Breast (tissue), 4 donors: ENCODE measurements around a stretch of chr17.

DNA sequence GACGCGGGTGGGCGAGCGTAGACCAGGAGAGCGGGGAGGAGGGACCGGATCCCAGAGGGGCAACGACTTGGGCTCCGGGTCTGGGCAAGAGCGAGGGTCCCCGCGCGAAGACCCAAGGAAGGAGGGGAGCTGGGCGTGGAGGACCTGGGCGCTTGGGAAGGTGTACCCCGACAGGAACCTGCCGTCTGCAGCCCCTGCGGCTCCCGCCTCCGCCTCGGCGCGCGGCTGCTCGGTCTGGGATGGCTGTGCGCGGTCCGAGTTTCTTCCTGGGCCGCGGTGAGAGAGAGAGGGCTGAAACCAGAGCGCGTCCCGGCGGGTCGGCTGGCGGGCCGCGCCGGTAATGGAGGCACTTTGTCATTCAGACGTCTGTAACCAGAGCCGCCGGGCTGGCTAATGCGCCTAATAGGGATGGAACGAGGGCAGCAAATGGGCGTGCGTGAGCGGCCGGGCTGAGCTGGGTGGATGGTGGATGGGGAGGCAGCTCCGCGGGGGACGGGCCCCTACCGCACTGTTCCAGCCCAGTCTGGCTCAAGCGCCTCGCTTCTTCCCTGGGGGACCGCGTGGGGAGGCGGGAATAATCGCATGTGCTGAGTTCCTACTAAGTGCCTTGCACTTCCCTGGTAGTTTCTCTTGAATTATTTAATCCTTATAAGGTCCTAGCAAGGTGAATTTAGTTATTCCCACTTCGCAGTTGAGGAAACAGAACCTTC, 2.4 kb downstream of the NGFR start:
- PRO-cap, 3 experiments, result peak in 1 of 3 experiments; most common minus-strand start position 342 of the sequence (in 1)
- RRBS, result 2% methylated on average over 13 of the region's 58 CpGs

GRCh38 chr17:49576590-49577102, 975 bp downstream of the NXPH3 start:
- PRO-cap, 3 experiments, result peak in 3 of 3 experiments; most common plus-strand start chr17:49576815 (in 2); most common minus-strand start chr17:49576771 (in 1)
- RRBS, result 2% methylated on average over 22 of the region's 43 CpGs

- PRO-cap, 3 experiments, result peak in 3 of 3 experiments; most common minus-strand start chr17:49646584 (in 3)
- RRBS, result no CpG with 5 or more reads among the region's 8 CpGs
Observed at GRCh38 chr17:49646039-49647155, 31.5 kb downstream of the SPOP start.

DNA sequence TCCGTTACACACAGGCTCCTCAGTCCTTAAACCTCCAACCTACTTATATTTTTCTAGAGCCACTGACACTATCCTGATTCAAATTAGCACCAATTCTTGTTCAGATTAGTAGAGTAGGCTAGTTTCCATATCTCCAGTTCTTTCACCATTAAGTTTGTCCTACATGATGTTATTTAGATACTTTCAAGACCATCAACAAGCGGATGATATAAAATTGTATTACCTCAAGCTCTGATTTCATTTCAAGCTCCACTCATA, 18.5 kb downstream of the SPOP start:
- PRO-cap, 3 experiments, result no peak in any of the 3 experiments
- RRBS, result no CpG with 5 or more reads among the region's 2 CpGs

GRCh38 chr17:49723119-49723868, 15.5 kb upstream of the SLC35B1 start:
- PRO-cap, 3 experiments, result no peak in any of the 3 experiments
- RRBS, result no CpG with 5 or more reads among the region's 13 CpGs

DNA sequence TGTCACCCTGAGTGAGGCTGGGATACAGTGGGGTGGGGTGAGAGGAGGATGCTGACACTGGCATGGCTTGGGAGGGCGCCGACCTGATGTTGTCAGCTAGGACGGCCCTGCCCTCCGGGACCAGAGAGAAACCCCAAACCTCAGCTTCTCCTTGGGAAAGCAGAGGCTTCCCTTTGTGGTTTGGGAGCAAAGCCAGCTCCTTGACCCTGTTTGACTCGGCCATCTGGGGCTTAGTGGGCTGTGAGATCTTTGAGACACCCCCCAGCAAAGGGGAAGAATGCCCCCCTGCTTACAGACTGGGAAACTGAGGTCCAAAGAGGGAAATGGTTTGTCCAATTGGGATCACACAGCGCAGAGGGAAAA, 40.8 kb upstream of the DLX4 start:
- PRO-cap, 3 experiments, result no peak in any of the 3 experiments
- RRBS, result no CpG with 5 or more reads among the region's 6 CpGs

DNA sequence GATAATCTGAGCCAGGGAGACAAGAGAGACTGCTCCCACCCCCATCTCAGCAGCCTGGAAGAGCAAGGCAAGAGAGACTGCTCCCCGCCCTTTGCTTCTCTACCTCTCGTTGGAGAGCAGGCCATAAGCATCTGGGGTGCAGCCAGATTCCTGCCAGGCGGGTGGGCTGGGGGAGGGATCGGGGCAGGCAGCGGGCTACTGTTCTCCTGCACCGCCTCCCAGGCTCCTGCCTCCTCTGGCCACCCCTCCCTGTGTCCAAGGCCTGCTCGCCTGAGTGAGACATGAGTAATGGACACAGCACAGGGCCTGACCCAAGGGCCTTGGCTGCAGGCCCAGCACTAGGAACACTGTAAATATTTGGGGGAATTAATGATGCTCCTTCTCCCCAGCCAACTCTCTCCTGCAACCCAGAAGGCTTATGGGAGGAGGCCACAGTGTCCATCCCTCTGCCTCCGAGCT, 18.2 kb upstream of the ITGA3 start:
- PRO-cap, 3 experiments, result no peak in any of the 3 experiments
- RRBS, result no CpG with 5 or more reads among the region's 8 CpGs

DNA sequence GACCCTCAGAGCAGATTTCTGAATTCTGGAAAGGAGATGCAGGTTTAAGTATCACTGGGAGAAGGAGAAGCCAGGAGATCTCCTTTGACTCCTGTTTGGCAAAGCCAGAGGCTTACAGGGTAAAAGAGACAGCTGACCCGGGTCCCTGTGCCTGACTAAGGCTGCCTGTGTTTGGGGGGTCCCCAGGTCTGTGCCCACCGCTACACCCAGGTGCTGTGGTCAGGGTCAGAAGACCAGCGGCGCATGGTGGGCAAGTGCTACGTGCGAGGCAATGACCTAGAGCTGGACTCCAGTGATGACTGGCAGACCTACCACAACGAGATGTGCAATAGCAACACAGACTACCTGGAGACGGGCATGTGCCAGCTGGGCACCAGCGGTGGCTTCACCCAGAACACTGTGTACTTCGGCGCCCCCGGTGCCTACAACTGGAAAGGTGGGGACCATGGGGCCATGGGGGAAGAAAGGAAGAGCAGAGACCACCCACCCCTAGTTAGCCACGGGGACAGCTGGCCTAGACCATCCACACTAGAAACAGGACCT, 12.0 kb downstream of the ITGA3 start:
- PRO-cap, 3 experiments, result no peak in any of the 3 experiments
- RRBS, result no CpG with 5 or more reads among the region's 13 CpGs

DNA sequence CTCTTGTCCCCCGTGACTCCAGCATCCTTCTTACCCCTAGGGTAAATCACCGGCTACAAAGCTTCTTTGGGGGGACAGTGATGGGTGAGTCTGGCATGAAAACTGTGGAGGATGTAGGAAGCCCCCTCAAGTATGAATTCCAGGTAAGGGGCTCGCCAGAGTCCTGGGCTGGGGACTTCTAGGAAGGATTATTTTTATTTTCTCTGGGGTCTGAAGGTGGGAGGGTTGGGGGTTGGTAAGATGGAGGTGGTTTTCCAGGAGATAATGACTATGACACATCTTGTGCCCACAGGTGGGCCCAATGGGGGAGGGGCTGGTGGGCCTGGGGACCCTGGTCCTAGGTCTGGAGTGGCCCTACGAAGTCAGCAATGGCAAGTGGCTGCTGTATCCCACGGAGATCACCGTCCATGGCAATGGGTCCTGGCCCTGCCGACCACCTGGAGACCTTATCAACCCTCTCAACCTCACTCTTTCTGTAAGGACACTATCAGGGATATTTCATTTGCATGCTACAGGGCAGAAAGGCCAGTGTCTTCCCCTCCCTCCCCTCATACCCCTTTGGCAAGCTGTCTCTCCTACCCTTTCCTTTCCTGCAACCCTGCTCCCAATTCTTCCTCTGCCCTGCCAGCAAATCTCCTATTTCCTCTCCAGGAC, 16.2 kb upstream of the PDK2 start:
- PRO-cap, 3 experiments, result no peak in any of the 3 experiments
- RRBS, result no CpG with 5 or more reads among the region's 7 CpGs

GRCh38 chr17:50087536-50088064, 7.6 kb upstream of the PDK2 start:
- PRO-cap, 3 experiments, result no peak in any of the 3 experiments
- RRBS, result 48% methylated on average over 5 of the region's 8 CpGs

DNA sequence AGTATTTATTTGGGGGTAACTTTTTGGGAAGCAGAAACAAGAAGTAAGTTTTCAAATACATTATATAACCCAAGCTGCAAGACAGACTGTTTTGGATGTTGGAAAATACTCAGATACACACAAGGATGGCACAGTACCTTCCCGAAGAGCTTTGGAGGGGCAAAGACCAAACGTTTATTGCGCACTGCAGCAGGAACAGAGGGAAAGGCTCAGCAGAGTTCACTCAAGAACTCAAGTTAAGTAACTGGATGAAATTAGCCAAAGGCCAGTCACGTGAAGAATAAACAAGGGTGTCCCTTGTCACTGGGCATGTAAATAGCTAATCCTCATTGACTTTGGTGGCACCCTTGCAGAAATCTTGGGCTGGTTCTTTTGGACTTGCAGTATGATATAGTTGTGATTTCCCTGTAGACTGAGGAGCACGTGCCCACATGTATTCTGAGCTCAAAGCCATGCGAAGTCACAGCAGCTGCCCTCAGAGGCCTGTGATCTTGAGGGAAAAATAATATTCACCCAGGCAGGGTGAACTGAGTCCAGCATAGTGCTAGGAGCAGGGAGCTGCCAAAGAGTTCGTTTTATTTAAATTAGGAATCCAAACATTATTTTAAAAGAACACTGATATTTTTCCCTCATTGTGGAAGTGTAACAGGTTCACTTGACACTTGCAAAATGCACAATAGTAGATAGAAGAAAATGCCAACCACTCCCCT, 2.9 kb downstream of the PDK2 start:
- PRO-cap, 3 experiments, result no peak in any of the 3 experiments
- RRBS, result no CpG with 5 or more reads among the region's 7 CpGs

- PRO-cap, 3 experiments, result no peak in any of the 3 experiments
- RRBS, result no CpG with 5 or more reads among the region's 12 CpGs
Observed at GRCh38 chr17:50189374-50189922, 12.0 kb downstream of the COL1A1 start.

GRCh38 chr17:50196867-50197126, 4.6 kb downstream of the COL1A1 start:
- PRO-cap, 3 experiments, result no peak in any of the 3 experiments
- RRBS, result no CpG with 5 or more reads among the region's 2 CpGs

DNA sequence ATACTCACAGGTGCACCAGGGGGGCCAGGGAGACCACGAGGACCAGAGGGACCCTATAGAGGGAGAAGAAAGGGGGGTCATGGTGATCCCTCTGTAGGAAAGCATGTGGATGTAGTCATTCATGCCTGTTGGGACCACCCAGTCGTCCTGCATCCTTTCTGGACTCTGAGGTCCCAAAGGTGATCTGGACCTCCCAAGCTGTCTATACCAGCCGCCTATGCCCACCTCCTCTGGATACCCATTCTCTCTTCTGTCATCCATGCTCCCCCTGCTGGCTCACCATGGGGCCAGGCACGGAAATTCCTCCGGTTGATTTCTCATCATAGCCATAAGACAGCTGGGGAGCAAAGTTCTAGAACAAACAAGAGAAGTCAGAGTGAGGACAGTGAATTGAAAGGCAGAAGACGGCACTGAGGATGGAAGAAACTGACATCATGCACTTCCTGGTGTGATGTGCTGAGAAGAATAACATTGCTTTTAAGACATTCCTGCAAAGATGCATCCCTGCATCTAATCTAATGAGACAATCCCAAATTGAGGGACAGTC, 3.2 kb downstream of the COL1A1 start:
- PRO-cap, 3 experiments, result no peak in any of the 3 experiments
- RRBS, result no CpG with 5 or more reads among the region's 6 CpGs

- PRO-cap, 3 experiments, result no peak in any of the 3 experiments
- RRBS, result no CpG with 5 or more reads among the region's 21 CpGs
Observed at GRCh38 chr17:50264020-50264904, 10.0 kb upstream of the TMEM92 start.

- PRO-cap, 3 experiments, result no peak in any of the 3 experiments
- RRBS, result no CpG with 5 or more reads among the region's 12 CpGs
Observed at GRCh38 chr17:50475704-50476186, 2.9 kb upstream of the RSAD1 start.

DNA sequence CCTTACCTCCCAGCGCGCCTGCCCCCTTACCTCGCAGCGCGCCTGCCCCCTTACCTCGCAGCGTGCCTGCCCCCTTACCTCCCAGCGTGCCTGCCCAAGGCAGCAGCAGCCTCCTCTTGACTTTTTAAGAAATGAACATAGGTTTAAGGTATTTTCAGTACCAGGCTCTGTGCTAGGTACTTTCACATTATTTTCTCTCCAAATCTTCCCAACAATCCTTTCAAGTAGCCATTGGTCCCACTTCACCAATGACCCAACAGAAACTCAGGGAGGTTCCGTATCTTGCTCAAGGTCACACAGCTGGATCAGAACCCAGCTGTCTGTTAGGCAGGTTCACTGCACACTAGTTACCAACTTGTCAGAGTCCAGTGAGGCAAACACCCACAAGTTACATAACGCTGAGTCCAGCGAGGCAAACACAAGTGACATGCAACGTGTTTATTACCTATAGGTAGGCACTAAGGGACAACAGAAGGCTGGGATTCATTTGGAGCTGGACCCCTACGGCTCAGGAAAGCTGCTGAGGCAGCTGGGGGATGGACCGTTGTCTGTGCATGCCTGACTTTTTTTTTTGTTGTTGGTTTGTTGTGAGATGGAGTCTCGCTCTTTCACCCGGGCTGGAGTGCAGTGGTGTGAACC, 2.2 kb upstream of the RSAD1 start:
- PRO-cap, 3 experiments, result no peak in any of the 3 experiments
- RRBS, result no CpG with 5 or more reads among the region's 16 CpGs

DNA sequence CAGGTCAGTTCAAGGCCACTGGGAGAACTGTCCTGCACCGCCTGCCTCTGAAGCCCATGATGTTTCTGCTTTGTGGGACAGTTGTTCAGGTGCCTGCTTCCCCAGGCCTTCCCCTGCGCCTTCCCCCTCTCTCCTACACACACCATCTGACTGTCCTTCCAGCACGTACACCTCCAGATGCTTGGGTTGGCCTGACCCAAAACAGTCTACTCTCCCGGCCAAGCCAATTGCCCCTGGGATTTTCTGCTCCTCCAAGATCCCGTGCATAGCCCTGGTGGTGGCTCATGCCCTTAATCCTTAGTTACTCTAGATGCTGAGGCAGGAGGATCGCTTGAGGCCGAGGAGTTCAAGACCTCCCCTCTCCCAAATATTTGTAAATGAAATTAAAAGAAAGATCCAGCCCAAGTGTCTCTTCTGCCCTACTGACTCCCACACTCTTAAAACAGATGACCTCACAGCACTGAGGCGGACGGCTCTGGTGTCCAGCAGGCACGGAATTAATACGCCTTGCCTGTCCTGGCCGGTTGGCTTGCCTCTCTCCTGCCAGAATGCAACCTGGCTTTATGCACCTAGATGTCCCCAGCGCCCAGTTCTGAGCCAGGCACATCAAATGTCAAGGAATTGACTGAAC, 556 bp upstream of the RSAD1 start:
- PRO-cap, 3 experiments, result peak in 1 of 3 experiments; most common plus-strand start position 469 of the sequence (in 1)
- RRBS, result no CpG with 5 or more reads among the region's 13 CpGs

DNA sequence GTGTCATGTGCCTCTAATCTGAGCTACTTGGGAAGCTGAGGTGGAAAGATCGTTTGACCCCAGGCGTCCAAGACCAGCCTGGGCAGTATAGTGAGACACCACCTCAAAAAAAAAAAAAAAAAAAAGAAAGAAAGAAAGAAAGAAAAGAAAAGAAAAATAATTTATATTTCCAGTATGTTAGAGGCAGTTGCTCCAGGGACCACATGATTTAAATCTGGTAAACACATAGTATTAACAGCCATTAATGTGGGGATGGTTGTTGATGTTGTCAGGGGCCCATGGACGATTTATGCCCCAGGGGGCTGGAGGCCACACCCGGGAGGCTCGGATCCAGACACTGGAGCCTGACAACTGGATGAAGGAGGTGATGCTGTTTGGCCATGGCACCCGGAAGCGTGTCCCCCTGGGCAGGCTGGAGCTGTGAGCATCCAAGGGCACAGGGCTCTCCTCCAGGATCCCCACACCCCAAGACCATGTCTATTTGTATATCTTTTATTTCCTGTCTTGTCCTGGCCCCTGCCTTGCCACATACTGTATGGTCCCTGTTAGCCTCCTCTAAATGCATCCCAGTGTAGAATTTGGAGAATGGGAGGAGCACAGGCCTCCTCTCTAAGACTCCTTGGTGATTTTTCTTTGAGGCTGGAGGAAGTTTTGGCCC, 4.5 kb downstream of the RSAD1 start:
- PRO-cap, 3 experiments, result no peak in any of the 3 experiments
- RRBS, result 68% methylated on average over 3 of the region's 7 CpGs

DNA sequence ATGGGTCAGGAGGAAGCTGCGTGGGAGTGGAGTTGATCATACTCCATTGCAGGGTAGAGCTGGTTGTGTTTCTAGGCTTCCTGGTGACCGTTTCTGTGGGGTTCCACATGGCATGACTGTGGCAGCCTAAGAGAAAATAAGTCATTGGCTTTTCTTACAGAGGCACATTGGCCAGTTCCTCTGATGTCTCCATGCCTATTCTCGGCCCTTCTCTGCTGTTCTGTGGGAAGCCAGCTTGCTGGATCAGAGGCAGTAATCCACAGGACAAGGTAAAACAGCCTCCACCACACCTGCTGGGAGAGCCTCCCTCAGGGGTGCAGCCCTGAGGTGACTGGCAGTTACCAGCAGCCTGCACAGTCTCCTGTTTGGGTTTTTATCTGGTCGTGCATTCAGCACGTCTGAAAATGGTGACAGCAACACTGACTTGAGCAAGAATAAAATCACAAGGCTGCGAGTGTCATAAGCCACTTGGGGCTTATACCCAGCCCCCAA, 10.7 kb upstream of the EPN3 start:
- PRO-cap, 3 experiments, result no peak in any of the 3 experiments
- RRBS, result no CpG with 5 or more reads among the region's 6 CpGs